Left cardiac atrium (tissue), 1 donor: ENCODE measurements around a stretch of chr12.

DNA sequence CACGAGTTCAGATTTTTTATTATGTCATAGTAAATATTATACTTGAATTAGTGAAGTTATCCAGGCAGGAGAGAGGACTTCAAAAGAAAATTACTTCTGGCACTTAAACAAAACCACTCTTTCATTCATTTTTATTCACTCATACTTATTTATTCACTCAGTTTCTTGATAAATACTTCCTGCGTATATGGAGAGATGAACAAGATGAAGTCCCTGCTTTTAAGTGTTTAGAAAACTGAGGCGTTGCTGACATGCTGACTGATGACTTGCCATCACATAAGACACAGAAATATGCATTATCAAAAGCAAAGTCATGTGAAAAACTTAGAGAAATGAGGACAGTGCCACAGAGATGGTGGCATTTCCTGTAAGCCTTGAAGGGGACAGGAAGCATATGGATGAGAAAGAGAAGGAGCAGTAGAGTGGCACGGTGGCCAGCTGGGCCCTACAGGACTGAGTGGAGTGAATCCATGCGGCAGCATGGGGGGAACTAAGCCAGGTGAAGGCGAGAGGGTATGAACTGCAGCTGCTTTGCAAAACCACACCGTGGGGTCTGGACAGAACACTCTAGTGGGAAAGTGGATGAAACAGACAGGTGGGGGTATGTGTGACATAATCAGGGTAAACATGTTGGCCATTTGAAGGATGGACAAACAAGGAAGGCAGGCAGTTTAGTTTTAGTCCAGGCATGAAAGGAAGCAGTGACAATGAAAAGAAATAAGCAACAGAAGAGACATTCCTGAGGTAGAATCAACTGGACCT is 10.3 kb upstream of the SYCP3 start:
- PRO-cap = no peak

DNA sequence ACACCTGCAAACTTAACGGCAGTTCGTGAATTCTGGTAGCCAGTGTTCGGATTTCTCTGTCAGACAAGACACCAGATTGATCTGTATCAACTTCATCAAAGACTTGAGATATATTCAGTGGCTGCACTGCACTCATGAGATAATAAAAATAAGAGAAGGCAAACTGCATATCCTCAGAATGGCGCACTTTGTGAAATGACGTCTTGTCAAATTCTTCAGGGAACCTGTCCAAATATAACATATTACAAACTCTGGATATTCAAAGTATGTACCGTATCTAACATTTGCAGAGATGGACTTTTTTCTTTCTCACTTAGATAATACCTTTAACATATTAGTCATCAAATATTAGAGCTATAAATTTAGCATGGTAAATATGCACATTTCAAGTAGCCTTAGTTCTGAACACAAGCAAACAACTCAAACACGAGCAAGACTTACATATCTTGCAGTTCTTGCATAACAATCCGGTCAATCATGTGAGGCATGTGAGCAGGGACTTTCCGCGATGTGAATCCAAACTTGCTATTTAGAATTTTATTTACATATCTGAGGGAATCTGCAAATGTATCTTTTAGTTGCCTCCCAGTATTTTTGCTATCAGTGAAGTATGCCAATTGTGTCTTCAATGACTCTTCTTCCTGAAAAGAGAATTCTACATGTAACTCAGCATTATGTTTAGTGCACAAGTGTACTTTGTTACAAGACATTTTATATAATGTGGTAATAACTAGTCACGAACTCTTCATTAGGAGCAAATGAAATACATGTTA is 22.0 kb upstream of the SYCP3 start:
- PRO-cap = no peak

DNA sequence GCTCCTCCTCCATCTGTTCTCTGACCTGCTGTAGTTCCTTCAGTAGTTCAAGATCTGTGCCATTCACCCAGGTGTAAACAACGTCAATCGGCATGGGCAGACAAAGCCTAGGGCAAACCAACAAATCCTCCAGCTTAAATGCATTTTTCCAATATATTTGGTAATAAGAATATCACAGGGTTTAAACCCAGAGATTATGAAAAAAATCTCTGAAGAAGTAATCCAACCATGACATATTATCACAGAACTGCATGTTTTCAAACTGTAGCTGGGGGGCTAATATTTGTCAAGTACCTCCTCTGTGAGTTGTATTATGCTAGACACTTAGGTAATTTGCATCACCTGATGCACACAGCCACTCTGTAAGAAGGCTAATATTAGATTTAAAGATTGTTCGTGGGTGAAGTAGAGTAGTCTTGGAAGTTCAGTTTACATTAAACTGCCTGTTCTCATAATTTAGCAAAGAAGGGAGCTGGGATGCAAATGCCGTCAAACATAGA is 40.8 kb downstream of the GNPTAB start:
- PRO-cap = no peak

DNA sequence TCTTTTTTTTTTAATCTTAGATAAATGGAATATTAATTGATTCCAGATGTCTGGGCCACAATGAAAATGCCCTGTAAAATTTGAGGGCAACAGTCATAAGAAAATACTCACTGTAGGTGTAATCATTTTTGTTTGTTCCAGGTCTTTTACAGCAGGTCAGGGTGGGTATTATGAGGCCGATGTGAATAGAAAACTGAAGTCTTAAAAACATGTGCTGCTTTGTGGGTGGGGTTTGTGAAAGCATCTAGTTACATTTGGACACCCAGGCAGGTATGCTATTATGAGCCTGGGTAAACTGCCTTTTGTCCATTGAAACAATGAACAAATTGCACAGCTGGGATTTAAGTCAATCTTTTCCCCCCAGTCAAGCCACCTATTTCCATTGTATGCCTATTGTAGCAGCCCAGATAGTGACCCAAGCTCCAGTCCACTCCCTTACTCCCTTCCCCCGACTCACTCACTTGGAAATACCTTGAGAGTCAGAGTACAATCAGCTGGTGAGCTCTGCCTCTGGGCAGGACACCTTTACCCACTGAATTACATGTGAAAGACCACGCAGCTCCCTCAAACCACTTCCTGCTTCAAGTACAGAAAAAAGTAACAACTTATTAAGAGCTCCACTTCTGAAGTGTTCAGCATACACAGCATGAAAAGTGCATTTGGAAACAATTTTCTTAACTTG is 1.8 kb downstream of the IGF1 start:
- PRO-cap = no peak

- PRO-cap = no peak
These were observed 1.1 kb downstream of the IGF1 start for GRCh38 chr12:102479058-102479911.

- PRO-cap = no peak
These were observed 3.2 kb upstream of the IGF1 start for GRCh38 chr12:102483510-102484043.

DNA sequence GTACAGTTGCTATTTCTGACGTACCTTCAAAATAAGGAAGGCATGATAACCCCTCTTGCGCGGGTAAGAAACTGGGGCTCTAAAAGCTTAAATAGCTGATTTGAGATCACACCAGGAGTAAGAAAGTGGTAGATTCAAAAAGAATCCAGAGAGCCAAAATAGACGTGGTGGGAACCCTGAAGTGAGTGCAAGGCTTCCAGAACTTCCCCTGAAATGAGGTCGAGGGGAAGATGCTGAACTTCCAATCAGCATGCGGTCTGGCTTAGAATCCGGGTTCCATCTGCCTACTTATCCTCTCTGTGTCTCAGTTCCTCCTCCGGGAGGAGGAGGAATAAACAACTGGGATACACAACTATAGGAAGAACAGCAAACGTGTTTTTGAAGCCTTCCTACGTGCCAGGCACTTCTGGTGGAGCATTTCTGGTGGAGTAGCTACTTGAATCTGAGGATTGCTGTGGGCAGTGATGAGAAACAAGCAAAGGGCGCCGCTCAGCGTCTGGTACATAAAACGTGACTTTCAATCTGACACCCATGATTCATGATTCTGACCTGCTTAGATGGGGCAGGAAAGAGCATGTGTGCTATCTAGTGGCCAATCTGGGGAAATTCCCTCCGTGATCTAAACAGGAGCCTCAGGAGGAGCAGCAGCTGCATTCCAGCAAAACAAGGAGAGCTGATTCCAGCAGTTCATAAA is 38.1 kb downstream of the PAH start:
- PRO-cap = no peak

GRCh38 chr12:102950265-102951558 is 6.8 kb upstream of the ASCL1 start:
- PRO-cap = no peak

DNA sequence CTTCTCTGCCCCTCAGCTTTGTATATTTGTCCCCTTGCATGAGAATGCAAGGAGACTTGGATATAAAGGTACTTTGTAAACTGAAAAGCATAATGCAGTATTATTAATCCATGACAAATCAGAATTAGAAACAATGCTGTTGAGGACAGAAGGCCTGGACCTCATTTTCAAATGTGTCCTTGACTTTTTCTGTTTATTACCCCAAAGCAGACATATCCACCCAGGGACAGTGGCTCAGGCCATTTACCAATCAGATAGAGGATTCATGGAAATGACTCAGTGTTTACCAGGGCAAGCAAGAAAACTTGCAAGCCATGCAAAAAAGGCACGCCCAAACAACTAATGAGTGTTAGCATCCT is 157.1 kb downstream of the ASCL1 start:
- PRO-cap = no peak

GRCh38 chr12:103468614-103468891 is 27.2 kb downstream of the C12orf42 start:
- PRO-cap = no peak

- PRO-cap = no peak
These were observed 86.9 kb downstream of the STAB2 start for GRCh38 chr12:103673830-103674438.

DNA sequence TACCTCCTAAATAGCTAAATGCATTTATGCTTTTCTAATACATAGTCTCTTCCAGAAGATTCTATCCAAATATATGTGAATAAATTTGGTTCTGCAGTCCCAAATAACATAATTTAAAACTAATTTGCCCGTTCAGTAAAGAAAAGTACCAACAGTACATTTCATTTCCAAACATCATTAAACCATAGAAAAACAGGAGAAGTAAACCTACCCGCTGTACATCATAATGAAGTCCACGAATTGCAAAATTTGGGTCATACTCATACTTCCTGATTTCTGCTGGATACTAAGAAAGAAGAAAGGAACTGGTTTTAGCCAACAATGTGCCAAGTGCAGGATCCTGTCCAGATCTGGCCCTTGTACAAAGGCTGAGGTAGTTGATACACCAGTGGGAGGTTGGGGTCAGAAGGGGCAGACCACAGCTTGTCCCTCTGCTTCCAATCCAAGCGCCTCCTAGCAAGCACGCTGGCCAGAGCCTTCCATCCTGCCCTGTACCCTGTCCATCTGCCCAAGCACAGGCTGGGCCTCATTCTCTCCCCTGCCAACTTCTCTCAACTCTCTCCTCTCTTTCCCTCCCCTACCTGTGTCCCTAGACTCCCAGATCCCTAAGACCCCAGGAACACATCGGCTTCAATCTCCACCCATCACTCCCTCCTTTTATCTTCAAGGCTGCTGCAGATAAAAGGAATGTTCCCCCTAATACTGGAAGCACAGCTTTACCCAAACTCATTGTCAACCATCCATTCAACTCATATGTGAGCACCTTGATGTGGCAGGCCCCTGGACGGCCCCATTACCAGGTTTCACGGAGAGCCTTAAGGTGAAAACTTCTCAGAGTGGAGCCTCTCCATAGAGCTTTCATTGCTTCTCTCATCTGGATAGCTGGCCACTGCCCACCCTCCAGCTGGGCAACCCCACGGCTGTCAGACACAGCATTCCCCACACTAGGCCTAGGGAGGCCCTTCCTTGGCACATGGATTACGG is 34.1 kb downstream of the NT5DC3 start:
- PRO-cap = no peak

- PRO-cap = no peak
These were observed 2.3 kb downstream of the NT5DC3 start for GRCh38 chr12:103838697-103839251.

DNA sequence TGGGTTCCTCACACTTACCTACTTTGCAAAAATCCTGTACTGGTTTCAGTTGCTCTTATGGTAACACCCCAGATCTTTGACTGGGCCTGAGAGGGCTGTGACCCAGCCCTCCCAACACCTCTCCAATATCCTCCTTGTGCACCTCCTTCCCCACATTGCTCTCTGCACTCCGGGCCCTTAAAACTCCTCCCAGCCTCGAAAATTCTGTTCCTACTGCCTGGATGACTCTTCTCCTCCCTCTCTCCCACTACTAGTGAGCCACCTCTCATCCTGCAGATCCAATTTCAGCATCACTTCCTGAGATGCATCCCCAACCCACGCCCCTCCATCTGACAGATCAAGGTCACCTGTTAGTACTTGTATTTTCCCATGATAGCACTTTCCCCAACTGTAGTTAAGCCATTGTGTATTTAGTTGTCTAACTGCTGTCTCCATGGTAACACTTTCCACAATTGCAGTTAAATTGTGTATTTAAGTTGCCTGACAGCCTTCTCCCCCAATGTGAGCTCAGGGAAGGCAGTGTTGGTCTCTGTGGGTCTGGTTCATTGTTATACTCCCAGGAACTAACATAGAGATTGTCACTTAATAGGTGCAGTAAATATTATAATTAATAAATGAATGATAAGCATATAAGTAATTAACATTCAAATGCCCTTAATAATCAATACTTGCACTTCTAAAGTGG is 11.6 kb upstream of the NT5DC3 start:
- PRO-cap = no peak

DNA sequence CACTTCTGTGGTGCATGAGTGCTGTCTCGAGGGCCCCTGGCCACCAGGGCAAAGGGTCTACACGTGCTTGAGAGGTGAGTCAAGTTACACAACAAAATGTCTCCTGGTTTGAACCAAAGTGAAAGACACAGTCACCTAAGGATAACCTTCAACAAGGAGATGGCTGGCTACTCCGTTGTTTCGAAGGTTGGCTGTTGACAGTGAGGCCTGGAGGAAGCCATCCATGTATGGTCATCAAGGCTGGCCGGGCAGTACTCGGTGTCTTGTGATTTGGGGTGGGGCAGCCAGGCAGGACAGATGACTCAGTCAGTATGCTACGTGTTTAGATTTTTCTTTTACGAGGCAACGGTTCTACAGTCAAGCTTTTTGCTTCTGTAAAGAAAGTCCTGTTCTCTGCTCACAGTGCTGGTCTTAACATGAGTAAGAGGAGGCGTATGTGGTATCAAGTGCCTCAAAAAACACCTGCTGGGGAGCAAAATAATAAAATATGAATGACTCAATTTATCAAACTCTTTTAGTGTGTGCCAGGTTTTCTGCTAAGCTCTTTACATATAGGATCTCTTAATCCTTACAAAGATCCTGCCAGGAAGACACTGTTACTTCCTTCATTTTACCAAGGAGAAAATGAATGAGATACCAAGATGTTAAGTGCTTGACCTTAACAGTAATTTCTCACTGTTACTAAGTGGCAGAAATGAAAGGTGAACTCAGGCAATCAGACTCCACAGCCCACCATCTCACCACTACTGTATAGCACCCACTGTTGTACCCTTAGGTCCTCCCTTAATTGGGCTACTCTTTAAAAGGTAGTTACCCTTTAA is 18.2 kb upstream of the NT5DC3 start:
- PRO-cap = no peak

GRCh38 chr12:103901803-103902213 is 28.4 kb upstream of the HSP90B1 start:
- PRO-cap = no peak

GRCh38 chr12:103943513-103944451 is 13.2 kb downstream of the UQCC6 start:
- PRO-cap = no peak

DNA sequence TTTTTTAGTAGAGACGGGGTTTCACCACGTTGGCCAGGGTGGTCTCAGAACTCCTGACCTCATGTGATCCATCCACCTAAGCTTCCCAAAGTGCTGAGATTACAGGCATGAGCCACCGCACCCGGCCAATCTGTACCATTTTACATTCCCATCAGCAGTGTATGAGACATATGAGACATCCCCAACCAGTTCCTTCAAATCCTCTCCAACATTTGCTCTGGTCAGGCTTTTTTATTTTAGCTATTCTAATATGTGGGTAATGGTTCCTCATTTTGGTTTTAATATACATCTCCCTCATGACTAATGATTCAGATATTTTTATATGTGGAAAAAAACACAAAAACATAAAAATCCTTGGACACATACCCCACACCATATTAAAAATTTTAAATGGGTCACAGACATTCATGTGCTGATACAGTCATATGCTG is 3.2 kb upstream of the UQCC6 start:
- PRO-cap = no peak

- PRO-cap = no peak
These were observed 16.7 kb downstream of the CHST11 start for GRCh38 chr12:104473072-104474258.

DNA sequence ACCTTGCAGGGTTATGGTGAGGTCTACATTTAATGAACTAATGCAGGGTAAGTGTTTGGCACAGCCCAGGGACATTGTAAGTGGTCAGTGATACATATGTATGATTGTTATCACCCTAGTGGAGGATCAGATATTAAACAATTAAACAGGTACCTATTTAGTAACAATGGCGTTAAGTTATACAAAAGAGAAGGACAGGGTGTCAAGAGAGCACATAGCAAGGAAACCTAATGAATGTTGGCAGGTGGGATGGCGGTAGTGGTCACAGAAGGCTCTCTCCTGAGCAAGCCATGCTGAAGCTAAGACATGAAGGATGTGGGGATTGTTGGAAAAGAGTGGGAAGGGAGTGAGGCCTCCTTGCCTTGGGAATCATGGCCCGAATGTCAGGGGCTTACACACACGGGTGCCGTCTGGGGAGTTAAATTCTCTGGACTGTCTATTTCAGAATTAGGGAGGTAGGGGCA is 27.8 kb downstream of the CHST11 start:
- PRO-cap = no peak